Hair follicle dermal papilla cell (primary cell): ENCODE measurements around the genes HOXA7 and HOXA10.

GRCh38 chr7:27116306-27117698 is 13.8 kb downstream of the HOXA4 start:
- CAGE, long polyA plus RNA: no peak

DNA sequence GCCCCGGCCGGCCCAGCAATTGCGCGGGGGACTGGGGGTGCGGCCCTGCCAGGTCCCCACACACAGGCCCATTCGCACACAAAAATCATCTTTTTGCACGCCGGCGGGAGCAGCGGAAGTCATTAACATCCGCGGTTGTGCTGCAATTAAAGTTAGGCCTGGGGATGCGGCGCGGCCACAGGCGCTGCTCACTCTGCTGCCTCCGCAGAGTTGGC is 3.9 kb downstream of the HOXA5 start:
- CAGE, long polyA plus RNA: no peak

DNA sequence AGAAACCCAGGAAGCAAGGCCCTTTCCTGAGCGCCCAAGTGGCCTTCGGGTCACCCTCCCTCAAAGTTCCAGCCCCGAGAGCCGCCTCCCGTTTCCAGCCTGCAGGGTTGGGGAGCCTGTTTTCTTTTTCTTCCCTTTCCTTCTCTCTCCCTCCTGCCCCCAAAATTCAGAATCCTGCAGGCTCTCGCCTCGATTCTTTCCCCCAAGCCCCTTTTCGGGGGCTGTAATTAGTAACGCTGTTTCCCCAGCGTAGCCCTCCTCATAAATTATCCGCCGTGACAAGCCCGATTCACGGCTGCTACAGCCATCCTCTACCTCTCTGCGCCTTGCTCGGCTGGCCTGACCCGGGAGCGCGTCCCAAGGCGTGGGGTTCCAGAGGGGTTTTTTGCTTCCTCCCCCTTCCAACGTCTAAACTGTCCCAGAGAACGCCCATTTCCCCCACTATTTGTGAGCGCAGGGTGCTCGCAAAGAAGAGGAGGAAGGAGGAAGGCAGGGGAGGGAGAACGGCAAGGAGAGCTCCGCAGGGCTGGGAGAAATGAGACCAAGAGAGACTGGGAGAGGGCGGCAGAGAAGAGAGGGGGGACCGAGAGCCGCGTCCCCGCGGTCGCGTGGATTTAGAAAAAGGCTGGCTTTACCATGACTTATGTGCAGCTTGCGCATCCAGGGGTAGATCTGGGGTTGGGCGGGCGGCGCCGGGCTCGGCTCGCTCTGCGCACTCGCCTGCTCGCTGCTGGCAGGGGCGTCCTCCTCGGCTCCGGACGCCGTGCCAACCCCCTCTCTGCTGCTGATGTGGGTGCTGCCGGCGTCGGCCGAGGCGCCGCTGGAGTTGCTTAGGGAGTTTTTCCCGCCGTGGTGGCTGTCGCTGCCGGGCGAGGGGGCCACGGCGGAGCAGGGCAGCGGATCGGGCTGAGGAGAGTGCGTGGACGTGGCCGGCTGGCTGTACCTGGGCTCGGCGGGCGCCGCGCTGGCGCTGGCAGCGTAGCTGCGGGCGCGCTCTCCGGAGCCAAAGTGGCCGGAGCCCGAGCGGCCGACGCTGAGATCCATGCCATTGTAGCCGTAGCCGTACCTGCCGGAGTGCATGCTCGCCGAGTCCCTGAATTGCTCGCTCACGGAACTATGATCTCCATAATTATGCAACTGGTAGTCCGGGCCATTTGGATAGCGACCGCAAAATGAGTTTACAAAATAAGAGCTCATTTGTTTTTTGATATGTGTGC is 662 bp downstream of the HOXA5 start:
- CAGE, long polyA plus RNA: no peak

- CAGE, long polyA plus RNA: no peak
Measured at GRCh38 chr7:27155811-27156984, at the start of gene HOXA7. TSS of gene HOXA7 (minus strand) at chr7:27156675.

DNA sequence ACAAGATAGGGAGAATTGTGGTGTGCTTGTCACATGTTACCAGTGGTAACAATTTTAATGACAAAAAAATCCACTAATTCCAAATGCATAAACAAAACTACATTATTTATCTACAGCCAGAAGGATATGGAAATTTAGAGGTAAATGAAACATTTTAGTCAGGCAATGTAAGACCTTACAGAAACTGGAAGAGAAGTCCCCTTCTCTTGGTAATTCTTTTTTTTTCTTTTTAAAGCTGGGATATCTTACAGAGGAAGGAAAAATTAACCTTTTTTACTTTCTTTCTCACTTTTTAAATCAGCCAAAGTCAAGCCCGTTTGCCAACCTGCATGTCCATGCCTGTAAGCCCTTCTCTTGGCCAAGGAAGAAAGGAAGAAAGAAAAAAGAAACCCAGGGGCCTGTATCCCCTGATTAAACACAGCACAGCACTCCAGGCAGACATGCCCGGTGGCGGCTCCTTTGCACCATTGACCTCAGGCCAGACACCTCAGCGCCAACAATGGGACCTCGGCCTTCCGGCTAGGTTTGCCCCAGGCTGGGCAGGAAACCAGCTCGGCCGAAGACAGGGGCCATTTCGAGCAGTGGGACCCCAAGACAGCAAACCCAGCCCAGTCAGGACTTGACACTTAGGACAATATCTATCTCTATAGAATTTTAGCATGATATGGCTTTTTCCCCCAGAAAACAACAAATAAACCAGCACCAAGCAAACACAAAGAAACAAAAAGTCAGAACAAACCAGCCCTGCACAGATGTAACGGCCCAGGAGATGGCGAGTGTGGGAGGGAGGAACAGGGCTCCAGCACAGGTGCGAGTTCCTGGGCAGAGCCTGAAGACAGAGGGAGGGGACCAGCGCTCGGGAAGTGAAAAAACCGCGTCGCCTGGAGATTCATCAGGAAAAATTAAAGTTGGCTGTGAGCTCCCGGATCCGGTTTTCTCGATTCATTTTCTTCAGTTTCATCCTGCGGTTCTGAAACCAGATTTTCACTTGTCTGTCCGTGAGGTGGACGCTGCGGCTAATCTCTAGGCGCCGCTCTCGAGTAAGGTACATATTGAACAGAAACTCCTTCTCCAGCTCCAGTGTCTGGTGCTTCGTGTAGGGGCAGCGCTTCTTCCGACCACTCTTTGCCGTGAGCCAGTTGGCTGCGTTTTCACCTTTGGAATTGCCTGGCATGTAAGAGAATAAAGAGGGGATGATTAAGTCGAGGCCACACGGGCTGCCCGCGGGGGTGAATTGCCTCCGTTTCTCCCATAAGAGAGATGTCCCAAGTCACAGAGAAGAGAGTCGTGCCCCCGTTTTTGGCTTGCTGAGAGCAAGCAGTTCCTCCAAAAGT is 2.6 kb downstream of the HOXA10 start:
- CAGE, long polyA plus RNA: no peak

DNA sequence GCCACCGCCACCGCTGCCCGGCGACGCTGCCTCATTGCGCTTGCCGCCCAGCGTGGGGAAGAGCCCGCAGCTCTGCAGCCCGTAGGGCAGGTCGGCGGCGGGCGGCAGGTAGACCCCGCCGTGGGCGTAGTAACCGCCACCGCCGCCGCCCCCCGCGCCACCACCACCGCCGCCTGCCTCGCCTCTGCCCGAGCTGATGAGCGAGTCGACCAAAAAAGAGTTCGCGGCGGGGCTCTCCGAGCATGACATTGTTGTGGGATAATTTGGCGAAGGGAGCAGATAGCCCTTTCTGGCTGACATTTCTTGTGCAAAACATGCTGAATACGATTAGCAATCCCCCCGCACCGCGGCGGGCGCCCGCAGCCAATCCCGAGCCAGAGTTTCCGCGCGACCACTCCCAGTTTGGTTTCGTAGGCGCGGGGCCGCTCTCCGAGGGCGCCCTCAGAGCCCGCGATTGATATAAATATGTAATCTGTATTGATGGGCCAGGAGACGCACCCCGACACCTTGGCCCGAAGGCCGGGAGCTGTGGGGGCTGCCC is at the start of gene HOXA10:
HOXA10 (minus strand) TSS at position 314 of the 541 bp plus-strand sequence.
- CAGE, long polyA plus RNA: no peak

- CAGE, long polyA plus RNA: no peak
Measured at GRCh38 chr7:27182196-27183035, 2.6 kb downstream of the HOXA11 start.

- CAGE, long polyA plus RNA: no peak
Measured at GRCh38 chr7:27198646-27199301, 1.1 kb downstream of the HOXA13 start.

GRCh38 chr7:27200749-27201231 is 899 bp upstream of the HOXA13 start:
- CAGE, long polyA plus RNA: no peak

DNA sequence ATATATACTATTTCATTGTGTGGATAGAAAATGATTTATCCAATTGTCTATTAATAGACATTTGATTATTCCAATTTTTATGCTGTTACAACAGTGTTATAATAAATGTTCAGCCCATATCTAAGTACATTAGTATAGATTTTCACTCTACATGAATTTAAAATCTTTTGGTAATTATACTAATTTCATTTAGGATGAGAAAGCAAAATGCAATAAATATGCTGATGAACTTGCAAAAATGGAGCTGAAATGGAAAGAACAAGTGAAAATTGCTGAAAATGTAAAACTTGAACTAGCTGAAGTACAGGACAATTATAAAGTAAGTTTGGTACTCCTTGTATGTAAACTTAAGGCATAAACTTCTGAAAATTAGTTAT is 59.8 kb downstream of the TAX1BP1 start:
- CAGE, long polyA plus RNA: no peak

DNA sequence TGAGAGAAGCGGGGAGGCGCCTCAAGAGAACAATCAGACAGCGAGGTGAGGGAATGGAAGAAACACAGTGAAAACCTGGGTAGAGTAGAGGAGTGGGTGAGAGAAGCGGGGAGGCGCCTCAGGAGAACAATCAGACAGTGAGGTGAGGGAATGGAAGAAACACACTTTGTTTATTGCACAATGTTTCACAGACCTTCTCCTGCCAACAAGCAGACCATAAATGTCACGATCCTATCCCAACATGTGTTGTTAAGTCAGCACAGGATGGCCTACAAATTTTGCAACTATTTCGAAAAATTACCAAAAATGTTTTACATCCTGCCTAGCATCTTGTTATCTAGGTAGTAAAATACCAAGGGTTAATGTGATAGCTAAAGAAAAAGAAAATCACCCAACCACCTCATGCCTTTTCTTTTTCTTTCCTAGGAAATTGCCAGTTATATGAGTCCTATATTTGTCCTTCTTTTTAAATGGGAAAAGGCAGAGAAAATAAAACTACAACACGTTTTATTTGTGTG is 115.2 kb downstream of the JAZF1 start:
- CAGE, long polyA plus RNA: no peak

- CAGE, long polyA plus RNA: no peak
Measured at GRCh38 chr7:28154736-28155431, 25.7 kb downstream of the JAZF1 start.

- CAGE, long polyA plus RNA: no peak
Measured at GRCh38 chr7:28165325-28166459, 14.9 kb downstream of the JAZF1 start.

DNA sequence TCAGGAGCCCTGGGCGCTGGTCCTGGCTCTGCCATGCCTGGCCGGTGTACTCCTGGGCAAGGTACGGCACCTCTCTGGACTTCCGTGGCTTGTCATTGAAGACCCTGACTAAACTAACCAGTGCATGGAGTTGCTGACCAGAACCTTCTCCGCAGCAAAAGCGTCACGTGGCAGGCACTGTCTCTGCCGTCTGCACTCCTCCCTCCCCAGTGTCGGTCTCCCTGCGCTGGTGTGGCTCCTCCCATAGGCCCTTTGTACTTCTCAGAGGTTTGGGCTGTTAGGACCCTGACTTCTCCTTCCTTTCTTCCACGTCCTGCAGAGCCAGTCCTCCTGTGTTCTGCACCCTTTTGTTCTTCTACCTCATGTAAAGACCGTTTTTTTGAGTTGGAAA is 100.6 kb upstream of the CREB5 start:
- CAGE, long polyA plus RNA: no peak

DNA sequence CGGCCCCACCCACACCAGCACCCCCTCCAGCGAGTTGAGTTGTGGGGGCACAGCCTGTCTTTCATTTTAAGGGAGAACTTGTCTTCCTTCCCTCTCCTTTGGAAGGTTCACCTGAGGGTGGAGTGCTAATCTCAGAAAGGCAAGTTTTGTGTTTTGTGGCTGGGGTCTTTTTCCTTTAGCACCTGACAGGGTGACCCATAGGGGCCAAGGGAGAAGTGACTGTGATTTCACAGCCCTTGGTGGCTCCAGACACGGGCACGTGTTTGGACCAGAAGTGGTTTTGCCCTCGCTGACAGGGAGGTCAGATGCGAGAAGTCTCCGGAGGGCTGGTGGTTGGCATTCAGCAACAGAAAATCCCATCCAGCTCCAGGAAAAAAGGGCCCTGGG is 272.8 kb downstream of the CREB5 start:
- CAGE, long polyA plus RNA: no peak

DNA sequence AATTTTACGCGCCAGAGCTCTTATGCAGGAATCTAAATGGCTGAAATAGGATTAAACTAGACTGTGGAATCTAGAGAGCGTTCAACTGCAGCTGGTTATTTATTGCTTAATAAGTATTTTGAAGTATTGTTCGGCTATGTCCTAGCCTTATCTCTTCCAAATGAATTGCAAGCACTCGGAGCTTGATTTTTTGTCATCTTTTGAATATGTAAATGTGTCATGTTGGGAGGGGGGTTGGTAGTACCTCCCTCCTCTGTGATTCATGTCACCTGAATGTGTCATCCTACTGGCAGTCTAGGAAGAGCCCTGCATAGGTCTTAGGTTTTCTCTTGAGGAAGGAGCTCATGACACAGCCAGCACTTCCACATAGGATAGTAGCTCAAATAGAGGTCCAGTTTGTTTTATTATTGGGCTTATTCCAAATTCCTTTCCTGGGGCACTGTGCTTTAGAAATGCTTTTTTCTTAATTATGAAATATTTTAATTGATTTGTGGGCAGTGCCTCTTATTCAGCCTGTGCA is 22.4 kb upstream of the TRIL start:
- CAGE, long polyA plus RNA: no peak

DNA sequence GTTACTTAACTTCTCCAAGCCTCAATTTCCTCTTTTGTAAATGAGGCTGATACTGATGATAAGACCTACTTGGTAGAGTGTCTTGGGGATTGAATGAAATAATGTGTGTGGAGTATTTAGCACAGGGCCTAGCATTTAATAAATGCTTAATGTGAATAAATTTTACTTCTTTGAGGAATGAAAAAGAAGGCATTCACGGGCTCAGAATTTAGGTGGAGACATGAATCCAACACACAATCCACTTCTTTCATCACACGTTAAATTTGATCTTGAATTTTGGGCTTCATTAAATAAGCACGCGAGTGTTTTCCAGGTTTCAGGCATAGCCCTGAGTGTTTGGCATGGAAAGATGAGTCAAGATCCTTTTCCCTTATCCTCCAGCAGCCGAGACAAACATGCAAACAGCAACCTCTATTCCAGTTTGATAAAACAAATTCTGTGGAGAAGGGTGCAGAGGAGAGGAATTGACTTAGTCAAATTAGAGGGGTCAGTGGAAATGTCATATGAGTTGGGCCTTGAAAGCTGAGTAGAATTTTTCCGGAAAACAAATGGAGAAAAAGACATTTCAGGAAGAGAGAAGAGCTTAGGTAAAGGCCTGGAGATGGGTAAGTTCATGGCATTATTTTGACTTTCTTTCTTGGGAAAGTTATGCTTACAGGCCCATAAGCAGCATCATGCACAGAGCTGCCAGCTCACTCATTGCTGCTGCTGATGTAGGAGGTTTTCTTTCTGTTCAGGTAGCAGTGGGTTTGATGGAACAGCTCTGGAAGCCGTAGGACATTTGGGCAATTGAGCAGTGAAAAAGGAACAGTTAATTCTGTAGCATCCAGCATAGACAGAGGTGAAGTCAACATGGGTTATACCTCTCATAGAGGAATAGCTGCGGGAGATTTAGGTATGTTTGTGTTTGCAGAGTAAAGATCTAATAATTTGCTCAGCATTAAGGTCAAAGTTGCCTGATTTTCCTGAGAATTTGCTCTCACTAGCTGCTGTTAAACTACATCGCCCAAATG is 3.1 kb downstream of the CHN2 start:
- CAGE, long polyA plus RNA: no peak

GRCh38 chr7:29206144-29206598 is 11.6 kb downstream of the CHN2 start:
- CAGE, long polyA plus RNA: no peak

GRCh38 chr7:29228699-29229038 is 34.1 kb downstream of the CHN2 start:
- CAGE, long polyA plus RNA: no peak

DNA sequence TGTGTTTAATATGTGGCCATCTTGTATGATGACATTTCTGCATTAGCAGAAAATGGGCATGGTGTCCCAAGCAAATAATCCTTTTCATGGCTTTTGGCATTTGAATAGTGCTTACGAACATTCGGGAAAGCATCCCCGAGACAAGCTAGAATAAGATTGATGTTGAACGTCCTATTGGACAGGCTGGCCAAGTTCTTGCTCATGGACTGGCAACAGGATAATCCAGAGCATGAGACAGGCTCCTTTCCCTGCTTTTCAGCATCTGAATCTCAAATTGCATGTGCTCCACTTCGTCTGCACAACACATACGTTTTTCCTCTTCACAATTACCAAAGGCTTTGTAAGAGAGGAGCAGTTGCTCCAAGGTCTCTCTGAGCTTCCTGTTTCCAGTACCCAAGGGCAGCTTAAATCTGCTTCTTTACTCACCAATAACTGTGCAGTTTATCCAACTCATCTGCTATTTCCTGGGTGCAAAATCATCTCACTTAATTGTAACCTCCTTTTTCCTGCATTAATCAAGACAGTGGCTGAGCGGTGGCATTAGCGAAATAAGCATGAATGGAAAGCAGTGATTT is 79.5 kb downstream of the CHN2 start:
- CAGE, long polyA plus RNA: no peak